AG09319 (cell line): ENCODE results near the genes CYB561A3, DAGLA and FADS1.

DNA sequence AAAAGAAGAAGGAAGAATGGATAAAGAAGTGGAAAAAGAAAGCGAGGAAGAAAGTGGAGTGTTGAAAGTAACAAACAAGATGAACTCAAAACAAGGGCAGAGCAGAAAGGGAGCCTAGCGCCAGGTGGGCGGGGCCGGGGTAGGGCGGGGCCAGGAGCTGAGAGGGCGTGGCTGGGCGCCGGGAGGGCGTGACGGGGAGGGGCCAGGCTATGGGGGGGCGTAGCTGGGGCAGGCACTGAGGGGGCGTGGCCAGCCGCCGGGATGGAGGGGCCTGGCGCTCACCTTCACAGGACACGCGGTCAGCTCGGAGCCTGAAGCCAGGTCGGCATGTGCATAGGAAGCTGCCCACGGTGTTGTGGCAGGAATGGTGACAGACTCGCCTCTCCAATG is 13.6 kb downstream of the VWCE start:
- RRBS: 5% methylated on average over 10 of the region's 21 CpGs

DNA sequence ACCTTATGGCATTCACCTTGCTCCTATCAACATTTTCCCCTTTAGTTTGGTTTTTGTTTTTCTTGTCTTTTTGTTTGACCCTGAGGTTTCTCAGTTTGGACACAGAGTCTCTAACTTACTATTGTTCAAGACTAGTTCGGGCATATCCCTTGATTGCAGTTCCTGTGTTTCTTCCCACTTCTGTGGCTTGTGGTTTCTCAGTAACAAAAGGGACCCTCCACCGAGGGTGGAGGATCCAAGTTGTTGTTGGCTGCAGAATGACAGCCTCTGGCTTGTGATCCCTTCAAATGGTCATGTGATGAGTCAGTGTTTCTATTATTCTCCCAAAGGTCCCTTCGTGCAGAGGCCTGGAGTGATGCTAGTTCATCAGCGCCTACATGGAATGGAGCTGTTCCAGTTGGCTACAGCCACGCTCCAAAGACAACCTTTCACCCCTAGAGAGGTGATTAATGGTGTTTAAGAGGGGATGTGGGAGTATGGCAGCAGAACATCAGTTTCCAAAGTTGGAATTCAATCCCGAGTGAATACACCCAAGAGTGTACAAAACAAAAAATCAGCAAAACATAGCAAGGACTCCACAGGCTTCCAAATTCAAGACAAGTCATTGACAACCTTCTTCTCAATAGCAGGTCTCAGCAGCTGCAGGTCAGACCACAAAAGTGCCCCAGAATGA is 2.7 kb upstream of the VWCE start:
- RRBS: no CpG with 5 or more reads among the region's 6 CpGs

- RRBS: no CpG with 5 or more reads among the region's 8 CpGs
These were observed 793 bp downstream of the TKFC start for GRCh38 chr11:61333733-61334309.

DNA sequence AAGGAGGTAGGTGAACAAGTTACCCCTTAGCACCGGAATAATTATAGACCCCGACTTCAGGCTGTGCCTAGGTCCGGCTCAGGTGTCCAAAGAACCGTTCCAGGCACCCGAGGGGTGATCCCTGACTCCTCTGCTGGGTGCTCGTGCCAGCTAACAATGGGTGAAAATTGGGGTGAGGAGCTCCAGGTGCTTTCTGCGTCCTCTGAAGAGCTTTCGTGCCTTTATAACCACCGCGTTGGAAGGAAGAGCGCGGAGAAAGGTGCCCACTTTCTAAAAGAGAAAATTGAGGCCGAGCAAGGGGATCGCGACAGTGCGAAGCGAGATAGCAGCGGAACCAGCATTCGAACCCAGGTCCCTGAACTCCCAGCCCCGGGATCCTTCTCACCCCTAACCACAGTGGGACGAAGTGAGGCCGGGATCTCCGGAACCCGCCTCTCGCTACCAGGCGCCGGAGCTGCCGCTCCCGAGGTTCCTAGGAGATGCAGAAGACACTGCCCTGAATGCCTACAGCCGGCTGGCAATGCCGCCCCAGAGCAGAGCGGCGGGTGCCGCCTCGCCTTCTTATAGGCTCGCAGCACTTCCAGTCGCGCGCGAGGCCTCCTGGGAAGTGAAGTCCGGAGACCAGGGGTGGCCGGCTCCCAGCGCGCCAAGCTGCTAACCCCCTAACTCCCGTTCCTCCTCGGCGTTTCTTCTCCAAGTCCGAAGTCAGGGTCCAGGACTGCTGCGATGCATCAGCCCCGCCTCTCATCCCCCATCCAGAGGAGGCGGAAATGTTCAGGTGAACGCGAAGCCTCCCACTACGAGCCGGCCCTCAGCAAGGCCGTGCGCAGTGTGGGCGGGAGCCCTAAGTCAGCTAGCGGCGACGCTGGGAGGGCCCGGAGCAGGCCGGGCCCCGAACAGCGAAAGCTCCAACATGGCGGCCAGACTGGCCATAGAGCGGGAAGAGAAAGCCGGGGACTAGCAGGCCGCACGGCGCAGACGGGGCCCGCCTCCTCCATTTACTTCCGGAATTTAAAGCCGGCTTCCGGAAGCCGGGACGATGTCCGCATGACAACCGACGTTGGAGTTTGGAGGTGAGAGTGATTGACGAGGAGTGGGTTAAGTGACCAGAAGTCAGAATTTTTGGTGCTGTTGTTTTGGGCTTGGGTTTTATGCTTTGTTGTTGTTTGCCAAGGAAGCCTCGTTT is at the start of gene CYB561A3:
Gene CYB561A3 (minus strand): TSS at position 535 of the 1,186 bp plus-strand sequence.
- RRBS: 1% methylated on average over 26 of the region's 83 CpGs

DNA sequence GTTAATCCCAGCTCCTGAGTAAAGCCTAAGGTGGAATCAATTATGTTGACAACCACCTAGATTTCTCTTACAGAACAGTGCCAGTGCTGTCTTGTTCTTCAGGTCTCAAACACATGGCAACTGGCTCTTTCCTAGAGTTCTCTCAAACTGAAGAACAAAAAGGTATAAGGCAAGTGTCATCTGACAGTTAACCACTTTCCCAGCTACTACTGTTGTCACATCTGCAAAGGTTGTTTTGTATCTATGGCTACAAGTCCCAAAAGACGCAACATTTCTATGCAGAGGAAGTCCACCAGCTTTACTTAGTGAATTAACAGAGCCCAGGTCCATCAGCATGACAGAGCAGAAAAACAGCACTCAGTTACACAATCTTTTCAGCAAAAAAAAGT is 12.2 kb downstream of the CPSF7 start:
- RRBS: no CpG with 5 or more reads among the region's 1 CpG

DNA sequence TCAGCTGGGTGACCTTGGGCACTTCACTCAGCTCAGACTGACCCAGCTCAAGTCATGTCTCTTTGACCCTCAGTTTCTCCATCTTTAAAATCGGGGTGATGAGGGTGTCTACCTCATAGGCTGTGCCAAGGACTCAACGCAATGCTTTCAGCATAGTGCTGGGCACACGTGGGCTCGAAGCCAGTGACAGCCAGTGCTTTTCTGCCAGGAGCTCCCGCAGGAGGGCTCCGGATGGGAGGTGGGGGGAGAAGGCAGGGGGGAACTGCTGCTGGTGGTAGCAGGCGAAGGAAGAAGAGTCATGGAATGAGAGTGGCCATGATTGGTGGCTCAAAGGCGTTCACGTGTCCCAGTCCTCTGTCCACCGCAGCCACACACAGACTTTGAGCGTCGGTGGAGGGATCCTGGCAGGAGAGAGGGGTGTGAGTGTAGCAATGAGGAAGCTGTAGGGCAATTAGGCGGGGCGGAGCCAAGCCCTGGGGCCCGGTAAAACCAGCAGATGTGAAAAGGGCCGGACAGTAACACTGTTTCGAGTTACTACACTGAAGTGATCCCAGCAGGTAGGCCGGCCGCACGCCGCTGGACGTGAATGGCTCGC is 661 bp upstream of the LRRC10B start:
- RRBS: 0% methylated on average over 1 of the region's 23 CpGs

DNA sequence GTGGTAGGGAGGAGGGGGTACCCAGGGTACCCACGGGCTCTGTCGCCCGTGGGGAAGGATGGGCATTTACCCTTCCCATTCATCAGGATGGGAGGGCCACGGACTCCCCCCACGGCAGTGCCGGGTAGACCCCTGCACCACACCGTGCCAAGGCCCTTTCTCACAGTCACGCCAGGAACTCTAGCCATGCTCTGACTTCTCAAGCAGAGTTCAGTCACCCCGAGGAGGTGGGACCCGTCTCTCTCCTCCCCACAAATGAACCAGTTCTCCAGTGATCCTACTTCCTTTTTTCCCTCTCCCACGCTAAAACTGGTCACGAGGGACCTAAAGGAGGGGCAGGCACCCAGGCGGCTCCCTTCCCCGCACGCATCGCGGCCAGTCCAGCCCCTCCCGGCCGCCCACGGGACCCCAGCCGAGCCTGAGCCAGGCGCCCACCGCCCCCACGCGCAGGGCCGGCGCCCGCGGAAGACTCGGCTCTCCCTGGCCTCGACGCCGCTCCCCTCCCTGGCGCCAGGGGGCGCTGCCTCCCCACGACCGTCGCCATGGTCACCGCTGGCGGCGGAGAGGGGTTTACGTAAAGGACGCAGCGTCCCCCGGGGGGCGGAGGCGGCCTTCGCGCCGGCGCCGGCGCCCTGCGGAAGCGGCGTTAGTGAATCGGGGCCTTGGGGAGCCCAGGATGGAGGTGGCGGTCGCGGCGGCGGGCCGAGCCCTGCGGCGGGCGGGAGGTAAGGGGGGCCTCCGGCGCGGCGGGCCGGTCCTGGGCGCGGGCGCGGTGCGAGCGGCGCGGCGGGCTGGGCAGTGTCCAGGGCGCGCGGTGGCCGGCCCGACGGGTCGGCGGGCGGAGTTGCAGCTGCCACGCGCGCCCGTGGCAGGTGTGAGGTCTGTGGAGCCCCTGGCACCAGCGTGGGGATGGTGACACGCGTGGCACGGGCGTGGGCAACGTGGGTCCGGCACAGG is at the start of gene DAGLA:
Gene DAGLA (plus strand): TSS at position 612 of the 957 bp plus-strand sequence.
- RRBS: 1% methylated on average over 23 of the region's 100 CpGs

GRCh38 chr11:61795621-61796634 is 3.2 kb downstream of the FEN1 start:
- RRBS: 95% methylated on average over 2 of the region's 28 CpGs

GRCh38 chr11:61796635-61797219 is 4.0 kb downstream of the FEN1 start:
- RRBS: no CpG with 5 or more reads among the region's 3 CpGs

DNA sequence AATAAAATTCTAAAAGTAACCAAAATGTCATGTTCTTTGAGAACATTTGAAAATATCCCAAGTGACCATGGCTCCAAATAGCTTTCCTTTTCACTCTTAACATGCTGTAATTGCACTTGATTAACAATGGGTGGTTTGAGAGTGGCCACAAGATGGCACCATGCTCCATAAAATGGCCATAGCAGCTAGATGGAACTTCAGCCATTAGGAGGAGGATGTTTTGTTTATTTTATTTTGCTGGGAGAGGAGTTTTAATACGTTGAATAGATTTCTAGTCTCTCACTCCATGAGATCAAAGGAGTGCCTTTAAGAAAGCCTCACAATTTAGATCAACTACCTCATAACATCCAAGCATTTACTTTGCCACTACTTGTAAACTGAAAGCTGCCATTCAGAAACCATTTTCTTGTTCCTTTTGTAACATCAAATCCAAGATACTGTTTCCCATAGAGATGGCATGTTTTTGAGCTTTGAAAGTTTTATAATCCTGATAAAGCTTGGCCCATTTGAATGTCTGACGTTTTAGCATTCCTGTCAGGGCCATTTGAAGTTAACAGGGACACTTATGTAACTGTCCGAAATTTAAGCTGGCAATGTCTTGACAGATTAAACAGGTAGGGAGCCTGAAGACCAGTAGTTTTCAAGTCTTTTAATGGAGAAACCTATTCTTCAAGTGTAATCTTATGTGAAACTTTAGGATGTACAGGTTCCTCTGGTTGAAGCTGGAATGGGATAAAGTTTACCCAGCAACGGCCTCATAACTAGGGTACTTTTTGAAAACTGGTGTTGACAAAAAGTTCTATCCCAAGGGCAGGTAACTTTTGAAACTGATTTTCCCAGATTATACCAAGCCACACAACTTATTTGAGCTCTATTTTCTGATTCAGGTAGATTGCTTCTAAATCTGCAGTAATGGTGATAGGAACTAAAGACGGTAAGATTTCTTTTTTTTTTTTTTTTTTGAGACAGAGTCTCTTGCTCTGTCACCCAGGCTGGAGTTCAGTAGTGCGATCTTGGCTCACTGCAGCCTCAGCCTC is 4.8 kb downstream of the FEN1 start:
- RRBS: no CpG with 5 or more reads among the region's 6 CpGs

GRCh38 chr11:61804111-61804828 is 11.6 kb downstream of the FEN1 start:
- RRBS: no CpG with 5 or more reads among the region's 4 CpGs

GRCh38 chr11:61814120-61814682 is 2.6 kb downstream of the FADS1 start:
- RRBS: no CpG with 5 or more reads among the region's 14 CpGs

DNA sequence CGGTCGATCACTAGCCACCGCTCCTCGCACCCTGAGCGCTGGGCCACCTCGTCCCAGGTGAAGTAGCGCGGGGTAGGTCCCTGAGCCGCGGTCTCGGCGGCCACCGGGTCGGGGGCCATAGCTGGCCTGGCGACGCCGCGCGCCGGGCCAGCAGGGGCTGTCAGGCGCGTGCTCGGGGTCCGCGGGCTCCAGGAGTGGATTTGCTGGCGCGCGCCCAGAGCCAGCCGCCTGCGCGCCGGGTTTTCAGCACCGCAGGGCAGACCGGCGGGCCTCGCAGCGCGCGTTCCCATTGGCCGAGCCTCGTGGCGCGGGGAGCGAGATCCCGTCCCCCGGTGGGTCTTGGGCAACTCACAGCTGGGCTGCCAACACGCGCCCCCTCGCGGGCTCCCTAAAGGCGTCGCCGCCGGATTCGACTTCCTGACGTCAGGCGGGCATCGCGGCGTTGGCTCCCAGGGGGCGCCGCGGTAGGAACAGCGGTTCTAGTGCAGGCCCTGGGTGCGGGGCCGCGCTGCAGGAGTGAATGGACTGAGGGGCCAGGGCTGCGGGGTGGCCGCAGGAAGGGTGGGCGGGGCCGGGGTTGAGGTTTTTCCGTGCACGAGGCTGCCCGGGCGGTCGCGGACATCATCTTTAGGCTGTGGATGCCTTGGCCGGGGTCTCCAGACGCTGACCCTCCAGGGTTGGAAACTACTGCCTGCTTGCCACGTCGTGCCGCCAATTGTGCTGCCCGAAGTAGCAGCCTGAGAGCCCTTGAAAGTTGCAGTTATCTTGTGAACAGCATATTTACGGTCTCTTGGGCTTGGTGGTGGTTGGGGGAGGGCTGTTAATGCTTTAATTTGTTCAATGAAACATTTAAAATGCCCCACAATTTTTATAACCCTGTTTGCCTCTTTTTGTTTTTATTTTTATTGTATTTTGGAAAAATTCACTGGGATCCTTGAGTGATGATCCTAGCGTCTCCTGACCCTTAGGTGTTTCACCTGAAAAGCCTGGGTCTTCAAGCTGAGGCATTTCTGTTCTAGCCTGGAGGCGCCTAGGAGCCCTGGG is at the start of gene FADS1:
Gene FADS1 (minus strand): TSS at position 364 of the 1,044 bp plus-strand sequence.
- RRBS: under 1% methylated on average over 38 of the region's 86 CpGs

- RRBS: no CpG with 5 or more reads among the region's 21 CpGs
These were observed 24.7 kb downstream of the FADS3 start for GRCh38 chr11:61866290-61867371.

GRCh38 chr11:61887961-61888362 is 3.4 kb downstream of the FADS3 start:
- RRBS: 66% methylated on average over 4 of the region's 6 CpGs

- RRBS: no CpG with 5 or more reads among the region's 9 CpGs
These were observed 5.8 kb upstream of the RAB3IL1 start for GRCh38 chr11:61923132-61923572.

- RRBS: 10% methylated on average over 5 of the region's 59 CpGs
These were observed 5.6 kb downstream of the BEST1 start for GRCh38 chr11:61955465-61956369.

- RRBS: no CpG with 5 or more reads among the region's 16 CpGs
These were observed 2.5 kb downstream of the FTH1 start for GRCh38 chr11:61964617-61965701.

DNA sequence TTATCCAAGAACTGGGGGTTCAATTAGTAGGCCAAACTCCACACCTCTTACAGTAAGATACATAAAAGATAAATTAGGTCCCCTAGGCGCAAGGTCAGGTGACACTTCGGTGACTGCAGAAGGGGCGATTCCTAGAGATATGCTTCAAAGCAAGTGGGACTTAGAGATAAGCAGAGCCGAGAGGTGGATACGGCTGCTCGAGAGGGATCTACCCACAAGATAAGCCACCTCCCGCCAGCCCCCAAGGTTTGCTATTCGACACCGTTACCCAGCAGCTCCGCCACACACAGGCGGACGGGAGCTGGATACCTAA is 870 bp downstream of the FTH1 start:
- RRBS: no CpG with 5 or more reads among the region's 12 CpGs

DNA sequence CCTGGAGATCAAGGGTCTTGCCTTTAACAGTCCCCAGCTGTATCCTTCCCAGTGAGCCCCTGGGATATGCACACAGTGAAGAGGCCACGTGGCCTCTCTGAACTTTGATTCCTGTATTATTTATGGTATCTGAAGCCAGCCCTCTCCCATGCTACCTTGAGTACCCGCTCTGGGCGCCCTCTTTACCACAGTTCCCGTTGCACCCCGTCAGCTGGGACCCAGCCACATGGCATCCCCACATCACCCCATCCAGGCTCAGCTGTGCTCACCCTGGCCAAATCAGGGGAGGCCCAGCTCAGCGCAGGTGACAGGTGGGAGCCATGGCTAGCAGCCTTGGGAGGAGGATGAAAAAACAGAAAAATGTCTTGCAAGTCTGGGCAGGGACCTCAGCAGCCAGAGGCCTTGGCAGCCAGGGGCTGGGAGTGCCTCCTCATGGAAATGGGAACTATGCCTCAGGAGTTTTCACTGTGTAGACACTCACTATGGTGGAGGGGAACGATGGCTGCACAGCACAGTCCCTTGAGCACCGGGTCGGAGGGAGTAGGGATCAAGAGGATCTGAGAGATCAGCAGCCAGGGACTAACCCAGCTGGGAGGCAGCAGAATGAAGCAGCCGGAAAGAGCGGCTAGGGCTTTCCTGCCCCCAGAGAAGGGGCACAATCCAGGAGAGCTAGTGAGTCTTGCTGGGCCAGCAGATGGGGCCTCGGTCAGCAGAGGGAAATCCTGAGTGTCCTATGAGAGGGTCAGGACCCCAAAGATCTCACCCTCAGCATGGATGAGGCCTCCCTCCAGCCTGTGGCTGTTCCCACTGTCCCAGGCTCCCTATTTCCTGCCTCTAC is 6.1 kb upstream of the FTH1 start:
- RRBS: 66% methylated on average over 3 of the region's 12 CpGs